Colonic mucosa (tissue), 1 donor: ENCODE measurements around the gene UFSP2.

DNA sequence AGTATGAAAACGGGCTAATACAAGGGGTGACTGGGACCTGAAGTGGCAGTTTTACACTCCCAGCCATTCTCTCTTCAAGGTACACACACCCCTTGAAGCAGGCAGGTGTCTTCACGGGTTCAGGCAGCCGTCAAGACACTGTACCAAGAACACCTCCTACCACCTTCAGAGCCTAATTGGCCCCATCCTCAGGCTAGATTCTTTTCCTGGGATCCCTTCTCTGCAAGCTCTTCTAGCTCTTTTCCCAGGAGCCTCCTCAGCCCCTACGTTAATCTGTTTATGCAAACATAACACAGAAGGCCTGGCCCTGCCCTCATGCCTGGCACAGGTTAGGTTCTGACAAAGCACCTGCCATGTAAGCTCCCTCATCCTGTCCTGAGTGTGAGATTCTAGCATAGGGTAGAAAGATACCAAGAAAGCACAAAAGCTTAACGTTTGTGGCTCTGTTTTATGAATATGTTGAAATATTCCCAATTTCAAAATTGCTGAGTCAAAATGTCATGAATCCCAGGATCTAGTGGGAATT is 93.7 kb downstream of the IRF2 start:
- PRO-cap: no peak

DNA sequence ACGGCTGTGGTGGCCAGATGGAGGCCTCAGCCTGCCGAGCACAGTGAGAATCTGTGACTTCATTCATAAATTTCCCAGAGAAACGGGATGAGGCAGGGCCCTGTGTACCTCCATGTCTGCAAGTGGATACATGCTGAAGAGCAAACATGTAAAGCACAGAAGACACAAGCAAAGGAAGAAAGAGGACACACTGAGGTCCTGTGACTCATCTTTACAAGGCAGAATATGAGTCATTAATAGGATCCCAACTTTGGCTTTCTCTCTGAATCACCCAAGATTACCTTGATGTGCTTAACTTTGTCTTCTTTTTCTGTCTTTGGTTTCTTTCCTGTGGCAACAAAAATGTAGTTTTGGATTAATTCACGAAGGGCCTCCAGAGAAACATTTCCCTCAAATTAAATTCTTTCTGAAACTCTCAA is 56.5 kb downstream of the IRF2 start:
- PRO-cap: no peak

GRCh38 chr4:184647896-184649066 is 966 bp downstream of the CASP3 start:
- PRO-cap: unidirectional peak, plus-strand start at chr4:184648039; bidirectional peak, plus-strand start at chr4:184648846, minus-strand start at chr4:184648849; unidirectional peak, minus-strand start at chr4:184648877

DNA sequence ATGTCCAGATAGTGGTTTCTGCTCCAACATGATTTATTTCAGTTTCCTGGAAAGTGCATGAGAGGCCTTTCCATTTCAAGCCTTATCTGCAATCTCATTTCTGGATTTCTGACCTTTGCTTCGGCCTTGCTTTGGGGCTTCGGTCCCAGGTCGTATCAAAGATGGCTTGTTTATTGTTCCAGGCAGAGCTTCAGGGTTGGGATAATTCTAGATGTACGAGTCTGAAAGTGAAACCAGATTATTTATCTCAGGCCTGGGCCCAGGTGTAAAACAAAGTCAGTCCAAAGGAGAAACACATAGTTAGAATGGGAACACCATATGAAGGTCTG is 17.0 kb downstream of the PRIMPOL start:
- PRO-cap: unidirectional peak, plus-strand start at position 273 of the sequence

DNA sequence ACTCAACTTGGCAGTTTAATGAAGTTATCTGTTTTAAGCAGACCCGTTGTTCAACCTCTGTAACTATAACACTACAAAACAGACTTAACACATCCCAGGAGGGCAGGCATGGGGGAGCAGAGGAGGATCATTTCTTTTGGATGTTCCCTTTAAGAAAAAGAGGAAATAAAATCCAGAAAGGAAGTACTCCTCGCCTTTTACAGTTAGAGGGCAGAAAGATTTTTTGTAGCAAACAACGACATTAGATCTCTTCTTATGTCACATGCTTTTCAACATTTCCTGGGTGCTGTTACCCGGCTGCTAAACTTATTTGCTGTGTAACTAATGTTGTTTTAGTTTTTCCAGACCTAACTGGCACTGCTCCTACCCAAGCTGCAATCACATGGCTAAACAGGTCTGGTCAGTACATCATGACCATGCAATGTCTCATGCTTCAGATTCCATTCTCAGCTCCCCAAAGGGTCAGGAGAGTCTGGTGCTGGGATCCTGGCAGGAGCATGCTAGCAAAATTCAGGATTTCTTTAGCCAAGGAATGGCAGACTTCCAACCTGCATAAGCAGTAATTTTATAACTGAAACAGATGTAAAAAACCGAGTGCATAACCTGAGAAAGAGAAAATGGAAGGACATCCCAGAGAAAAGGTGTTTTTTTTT is 12.5 kb upstream of the CENPU start:
- PRO-cap: no peak

DNA sequence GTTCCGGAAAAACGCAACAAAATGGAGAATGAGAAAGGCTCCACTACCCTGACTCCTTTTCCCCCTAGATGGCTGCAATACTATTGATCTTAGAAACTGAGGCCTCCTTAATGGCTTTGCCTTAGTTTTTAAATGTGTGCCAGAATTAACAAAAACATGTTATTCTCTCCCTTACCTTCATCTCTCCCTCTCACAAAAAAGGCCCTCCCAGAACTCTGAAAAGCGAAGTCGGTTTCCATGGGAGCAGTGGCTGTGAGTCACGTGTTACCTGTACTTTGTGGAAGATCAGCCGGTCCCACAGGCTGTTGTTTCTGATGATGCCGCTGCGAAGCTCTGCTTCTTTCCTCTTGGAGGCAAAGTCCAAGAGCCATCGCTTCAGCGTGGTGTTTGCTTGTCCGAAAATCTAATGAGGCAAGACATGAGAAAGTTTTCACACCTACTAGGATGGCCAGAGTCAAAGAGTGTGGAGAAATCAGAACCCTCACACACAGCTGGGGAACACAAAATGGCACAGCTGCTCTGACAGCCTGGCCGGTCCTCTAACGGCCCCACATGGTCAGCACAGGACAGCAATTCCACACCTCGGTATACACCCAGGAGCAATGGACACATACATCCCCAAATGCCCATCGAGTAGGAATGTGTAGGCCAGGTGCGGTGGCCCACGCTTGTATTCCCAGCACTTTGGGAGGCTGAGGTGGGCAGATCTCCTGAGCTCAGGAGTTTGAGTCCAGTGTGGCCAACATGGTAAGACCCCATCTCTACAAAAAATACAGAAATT is 32.6 kb upstream of the CENPU start:
- PRO-cap: no peak

DNA sequence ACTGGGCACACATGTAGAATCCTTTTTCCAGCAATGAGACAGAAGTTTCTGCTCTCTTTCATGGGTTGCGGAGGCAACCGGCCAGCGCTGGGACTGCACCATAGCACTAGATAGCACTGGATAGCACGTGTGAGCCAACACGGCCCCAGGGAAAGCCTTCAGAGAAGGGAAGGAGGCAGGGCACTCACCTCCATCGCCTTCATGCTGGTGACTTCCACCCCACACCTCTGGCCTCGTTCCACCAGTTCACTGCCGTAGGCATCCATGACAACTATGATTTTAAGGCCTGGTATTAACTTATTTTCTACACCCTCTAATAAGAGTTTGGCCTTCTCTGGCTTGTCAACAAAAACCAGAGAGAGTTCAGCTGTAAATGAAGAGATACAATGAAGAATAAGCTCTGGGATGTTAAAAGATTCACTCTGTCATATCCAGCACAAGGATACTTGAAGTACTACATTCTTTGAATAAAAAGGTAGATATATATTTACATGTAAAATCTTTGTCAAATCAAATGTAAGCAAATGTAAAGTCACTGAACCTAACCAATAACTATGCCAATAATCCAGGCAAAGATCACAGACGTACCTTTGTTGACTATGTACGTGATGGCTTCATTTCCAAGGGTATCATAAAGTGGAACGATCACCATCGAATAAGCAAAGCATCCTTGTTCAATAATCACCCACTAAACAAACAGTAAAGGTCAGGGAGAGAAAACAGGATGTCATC is 42.6 kb upstream of the CENPU start:
- PRO-cap: no peak

DNA sequence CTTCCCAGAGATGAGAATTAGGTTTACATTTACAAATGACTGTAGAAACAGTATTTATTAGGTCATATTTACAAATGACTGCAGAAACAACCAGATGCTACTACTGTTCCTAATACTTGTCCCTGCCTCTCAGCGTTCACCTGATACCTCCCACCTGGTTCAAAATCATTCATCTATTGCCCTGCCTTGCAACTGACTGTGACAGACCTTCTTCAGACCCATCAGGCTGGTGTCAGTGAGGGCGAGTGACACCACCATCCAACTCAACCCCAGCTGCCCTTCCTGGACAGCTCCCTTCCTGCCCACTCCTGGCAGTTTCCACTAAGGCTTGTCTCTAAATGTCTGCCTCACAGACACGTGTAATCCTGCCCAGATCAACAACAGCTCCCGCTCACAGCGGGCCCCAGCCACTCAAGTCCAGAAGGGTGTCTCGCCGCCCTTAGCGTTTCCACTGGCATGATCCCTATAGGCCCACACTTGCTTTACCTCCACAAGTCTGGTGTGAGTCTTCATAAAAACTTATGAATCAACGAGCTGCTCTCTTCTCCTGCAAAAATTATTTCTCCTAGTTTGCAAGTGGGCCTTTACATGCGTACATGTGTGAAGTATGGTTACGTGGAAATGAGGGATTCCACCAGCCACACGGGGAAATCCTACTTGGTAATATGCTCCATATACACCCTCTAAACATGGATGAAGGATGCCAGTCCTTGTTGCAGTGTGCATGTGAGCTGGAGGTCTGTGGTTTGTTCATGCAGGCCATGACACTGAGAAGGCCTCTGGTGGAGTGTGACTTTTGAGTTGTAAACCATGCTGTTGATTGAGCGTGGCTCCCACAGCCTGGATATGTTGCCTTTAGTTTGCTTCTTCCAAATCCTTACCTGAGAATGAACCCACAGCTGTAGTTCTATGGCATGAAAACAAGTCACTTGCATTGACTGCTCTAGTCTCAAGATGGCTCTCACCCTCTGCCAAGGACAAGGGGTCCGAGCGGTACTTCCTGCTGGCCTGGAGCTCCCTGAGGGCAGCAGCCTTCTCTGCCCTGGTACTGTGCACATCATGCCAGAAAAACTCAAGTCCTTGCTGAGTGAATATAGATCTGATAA is 28.6 kb downstream of the ACSL1 start:
- PRO-cap: no peak

DNA sequence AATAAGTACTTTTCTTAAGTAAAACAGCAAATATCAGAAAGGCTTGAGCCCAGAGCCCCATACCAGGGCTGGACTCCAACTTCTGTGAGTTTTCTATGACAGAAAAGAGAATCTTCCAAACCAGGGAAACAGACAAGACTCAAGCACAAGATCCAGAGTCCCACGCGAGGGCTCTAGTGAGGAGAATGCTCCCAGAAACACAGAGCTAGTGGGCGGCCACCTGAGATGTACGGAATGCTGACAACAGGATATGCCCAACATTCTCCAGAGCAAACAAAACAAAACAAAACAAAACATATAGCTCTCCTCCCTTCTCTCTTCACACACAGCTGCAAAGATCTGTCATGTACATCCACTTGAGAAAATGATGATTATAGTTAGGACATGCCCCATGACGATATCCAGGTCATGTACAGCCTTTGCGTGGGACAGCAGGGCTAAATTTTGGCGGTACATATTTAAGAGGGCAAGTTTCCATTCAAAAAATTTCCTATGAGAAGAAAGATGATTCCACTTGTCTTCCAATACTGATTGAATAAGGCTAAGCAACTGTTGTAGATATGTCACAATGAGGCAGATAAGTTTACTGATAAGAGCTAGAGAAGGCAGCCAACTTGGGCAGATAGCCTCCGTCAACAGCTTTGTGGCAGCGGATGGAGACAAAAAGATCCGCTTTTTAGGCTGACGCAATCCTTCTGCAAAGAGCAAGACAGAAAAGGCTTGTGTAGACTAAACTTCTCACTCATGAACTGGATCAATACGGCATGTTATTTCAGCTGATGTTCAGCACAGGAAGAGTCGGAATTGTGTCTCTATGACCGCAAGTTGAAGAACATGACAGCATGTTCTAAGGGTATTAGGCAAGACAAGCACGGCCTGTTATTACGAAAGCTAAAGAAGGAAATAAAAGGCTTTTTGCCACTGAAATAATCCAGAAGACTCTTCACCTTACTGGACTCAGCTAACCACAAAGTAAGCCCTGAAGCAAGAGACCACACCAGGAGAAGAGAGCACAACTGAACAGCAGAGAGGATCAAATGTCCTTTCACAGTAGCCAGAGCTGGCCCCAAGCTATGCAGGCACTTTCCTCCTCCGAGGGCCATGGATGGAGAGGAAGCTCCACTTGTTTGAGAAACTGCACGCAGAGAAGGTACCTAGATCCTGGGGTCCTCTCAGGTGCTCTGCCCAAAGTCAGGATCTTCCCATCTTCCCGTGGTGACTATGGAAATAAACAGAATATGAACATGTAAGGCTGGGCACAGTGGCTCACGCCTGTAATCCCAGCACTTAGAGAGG is 12.6 kb downstream of the ACSL1 start:
- PRO-cap: bidirectional peak, plus-strand start at position 934 of the sequence, minus-strand start at position 751 of the sequence

DNA sequence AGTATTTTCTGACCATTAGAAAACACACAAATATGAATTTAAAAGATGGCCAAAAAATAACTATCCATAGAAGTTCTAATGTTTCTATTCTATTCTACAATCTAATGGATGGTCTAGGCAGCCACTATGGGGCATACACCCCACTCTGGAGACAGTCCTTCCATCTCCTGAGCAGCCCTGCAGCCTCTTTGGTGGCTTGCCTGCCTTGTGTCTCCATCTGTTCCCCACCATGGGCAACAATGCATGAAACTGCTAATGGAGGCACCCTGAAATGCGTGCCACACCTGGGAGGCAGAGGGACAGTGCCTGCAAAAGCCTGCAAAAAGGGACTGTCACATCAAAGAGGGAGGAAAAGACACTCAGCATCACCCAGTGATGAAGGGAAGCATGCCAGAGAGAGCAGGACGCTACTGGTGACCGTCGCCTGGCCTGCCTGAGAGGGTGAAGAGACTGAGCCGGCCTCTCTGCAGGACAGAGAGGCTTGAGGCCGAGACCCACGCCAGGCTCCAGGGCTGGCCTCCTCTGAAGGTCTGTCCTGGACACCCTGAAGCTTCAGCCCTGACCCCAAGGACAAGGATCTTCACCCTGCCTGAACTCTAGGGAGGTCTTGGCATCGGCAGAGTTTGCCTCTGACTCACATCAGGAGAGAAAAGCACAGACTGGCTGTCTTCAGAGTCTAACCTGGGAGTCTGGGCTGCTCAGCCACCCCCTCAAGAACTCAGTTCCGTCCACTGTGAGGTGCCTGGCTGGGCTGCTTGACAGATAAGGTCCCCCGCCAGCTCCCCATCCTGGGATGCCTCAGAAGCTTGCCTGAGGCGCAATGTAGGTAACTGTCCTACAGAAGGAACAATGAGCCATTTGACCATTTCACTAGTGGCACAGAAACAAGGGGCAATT is 8.2 kb downstream of the ACSL1 start:
- PRO-cap: no peak

DNA sequence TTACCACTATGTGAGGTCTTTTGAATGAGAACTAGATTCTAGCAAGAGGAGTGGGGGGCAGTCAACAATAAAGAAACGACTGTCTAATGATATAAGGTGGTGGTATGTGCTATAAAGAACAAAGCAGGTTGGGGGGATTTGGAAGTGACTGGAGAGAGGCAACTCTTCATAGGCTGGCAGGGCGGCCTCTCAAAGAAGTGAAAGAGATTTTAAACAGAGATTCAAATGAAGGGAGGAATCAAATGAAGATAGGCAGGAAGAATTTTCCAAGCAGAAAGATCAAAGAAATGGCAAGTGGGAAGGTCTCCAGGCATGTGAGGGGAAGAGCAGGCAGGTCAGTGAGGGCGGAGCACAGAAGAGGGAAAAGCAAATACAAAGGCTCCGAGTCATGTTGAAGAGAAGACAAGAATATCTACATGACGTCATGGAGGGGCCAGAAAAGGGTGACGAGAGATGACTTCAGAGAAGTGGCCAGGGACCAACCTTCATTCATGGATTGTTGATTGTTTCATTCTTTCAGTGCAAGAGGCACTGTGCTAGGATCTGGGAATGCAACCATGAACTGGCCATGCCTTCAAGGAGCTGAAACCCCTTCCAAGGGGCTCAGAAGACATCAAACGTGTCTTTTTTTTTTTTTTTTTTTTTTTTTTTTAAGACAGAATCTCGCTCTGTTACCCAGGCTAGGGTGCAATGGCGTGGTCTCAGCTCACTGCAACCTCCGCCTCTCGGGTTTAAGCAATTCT is 13.0 kb upstream of the ACSL1 start:
- PRO-cap: no peak

- PRO-cap: no peak
Measured at GRCh38 chr4:184859934-184860693, 34.3 kb upstream of the ACSL1 start.

DNA sequence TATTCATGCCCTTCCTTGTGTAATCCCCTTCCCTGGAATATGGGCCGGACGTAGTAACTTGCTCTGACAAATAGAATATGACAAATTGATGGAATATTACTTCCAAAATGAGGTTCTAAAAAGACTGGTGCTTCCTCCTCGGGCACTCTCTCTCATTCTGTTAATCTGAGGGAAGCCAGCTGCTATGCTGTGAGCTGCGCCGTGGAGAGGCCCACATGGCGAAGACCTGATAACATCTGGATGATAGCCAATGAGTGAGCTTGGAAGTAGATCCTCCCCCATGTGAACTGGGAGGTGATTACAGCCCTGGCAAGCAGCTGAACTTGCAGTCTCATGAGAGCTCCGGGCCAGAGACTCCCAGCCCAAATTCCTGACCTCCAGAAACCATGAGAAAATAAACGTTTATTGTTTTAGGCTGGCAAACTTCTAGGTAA is 27.2 kb upstream of the SLC25A4 start:
- PRO-cap: bidirectional peak, plus-strand start at position 336 of the sequence, minus-strand start at position 159 of the sequence

DNA sequence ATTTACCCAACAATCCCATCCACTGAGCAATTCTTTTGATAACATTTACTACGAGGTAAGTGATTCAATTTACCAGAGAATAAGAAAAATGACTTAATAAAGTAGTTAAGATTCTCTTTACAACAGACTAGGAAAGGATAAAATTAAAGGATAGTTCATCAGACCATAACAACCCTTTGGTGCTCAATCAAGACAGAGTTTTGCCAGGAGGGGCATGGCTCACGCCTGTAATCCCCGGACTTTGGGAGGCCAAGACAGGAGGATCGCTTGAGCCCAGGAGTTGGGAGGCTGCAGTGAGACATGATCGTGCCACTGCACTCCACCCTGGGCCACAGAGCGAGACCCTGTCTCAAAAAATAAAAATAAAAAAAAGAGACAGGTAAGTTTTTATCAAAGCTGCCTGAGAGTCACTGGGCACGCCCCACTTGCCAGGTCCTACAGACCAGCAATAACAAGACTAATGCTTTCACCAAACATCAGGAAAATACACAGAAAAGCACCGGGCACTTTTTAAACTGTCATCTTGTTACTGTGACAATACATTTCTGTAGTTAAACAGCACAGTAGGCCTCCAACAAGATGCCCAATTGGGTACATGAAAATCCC is 847 bp downstream of the CFAP97 start:
- PRO-cap: no peak

DNA sequence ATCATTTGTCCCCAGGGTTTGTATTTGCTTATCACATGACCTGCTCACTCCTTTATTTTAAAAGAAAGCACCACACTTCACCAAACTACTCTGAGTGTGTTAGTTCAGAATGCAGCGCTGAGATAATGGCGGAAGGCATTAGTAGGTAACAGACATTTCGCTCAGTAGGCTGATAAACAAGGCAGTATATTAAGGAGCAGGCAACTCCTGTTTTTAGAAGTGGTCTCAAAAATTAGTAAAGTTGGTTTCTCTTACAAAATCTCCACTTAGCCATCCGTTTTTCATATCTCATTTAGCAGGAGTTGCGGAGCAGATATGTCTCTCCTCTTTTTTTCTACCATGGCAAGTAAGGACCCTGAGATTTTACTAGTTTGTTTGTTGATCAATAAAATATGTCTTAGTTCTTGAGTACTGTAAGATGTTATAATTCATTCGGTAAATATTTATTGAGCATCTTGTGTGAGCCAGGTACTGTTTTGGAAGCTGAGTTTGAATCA is 1.8 kb downstream of the SNX25 start:
- PRO-cap: no peak

- PRO-cap: no peak
Measured at GRCh38 chr4:185213726-185214526, 4.5 kb downstream of the SNX25 start.

- PRO-cap: no peak
Measured at GRCh38 chr4:185286999-185288318, 78.1 kb downstream of the SNX25 start.

- PRO-cap: bidirectional peak, plus-strand start at chr4:185426245, minus-strand start at chr4:185425879
Measured at GRCh38 chr4:185425130-185426101, at the start of gene UFSP2. TSS of gene UFSP2 (minus strand) at chr4:185425964.

DNA sequence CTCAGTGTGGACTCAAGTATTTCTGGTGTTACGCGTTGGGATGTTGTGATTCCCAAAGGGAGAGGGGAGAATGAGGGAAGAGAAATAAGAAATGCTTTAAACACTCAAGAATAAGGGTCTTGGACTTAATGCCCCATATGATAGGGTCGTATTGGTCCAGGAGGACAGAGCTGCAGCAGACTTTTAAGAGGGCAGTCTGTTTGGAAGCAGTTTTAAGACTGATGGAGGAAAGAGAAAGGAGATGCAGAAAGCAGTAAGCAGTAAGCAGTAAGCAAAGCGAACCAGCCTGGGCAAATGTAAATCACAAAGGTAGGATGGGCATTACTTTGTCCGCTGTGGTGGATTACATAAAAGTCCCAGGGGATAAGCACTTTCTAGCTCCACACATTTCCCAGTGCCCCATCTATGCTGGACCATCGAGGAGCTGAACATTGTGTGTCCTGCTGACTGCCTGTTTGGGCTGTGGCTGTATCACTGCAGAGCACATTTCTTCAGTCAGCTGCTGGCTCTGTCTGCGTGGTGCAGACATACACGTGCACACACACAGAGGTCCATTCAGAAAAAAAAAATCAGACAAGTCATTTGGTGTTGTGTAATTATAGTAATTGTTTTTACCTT is 867 bp upstream of the PDLIM3 start:
- PRO-cap: unidirectional peak, minus-strand start at position 457 of the sequence

DNA sequence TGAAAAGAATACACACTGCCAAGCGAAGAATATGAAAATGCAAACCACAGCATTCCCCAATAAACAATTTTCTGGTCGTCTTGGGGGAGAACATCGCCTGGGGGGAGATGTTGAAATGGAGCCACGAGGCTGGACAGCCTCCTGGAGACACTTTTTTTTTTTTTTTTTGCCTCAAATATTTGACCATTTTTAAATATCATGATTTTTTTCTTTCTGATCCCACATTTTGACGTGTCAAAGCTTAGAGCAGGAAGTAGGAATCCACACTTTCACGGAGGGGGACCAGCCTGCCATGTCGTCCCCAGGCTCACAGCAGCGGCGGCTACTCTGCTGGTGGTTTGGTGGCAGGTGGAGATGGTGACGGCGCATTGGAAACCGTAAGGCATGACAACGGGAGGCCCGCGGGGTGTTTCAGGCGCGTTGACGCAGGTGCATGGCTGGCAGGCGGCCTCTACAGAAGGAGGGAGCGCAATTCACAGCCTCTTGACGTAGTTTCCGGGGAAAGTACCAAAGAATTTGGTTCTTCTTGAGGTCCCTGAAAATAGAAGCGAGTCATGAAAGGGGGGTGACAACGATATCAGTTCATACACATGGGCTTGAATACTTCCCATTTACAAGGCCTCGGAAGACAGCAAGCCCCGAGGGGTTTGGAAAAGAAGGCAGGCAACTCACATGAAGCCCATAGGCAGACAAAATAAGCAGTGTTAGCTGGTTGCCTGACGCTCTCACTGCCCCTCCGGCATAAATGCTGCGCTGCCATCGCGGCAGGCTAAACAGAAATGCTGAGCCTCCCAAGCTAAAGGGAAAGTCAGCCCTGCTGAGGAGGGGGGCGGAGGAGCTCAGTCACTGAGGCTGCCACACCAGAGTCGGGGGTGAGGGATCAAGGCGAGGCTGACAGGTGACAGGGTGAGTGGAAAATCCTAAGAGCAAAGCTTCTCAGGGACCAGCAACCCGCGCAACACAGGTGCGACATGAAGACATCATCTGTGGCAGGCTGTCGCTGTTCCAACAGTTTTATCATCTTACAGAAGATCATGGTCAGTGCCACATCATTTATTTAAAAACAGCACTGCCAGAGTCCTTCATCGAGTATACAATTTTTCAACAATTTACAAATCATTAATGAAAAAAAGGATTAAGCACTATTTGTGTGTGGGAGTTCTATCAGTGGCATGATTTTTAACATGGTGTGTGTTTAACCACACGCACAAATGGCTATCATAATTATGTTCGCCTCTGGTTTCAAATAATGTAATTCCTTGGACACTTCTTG is 52.3 kb upstream of the PDLIM3 start:
- PRO-cap: bidirectional peak, plus-strand start at position 550 of the sequence, minus-strand start at position 316 of the sequence